Hematopoietic multipotent progenitor cell (in vitro differentiated cells): ENCODE data around the gene ZNF217.

GRCh38 chr20:50837451-50838206 is 42.8 kb downstream of the BCAS4 start:
- CAGE, long polyA plus RNA, result no peak

DNA sequence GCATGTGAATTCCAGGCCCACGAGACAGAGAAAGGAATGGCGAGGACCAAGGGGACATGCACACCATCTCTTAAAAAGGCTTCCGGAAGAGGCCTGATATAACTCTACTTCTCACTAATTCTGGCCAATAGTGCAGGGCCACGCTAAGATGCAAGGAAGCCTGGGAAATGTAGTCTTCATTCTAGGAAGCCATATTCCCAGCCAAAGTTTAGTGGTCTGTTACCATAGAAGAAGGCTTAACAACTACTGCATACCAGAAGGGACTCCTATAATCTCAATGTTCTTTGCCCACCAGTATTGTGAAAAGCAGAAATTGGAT is 177.1 kb upstream of the KCNG1 start:
- CAGE, long polyA plus RNA, result no peak

DNA sequence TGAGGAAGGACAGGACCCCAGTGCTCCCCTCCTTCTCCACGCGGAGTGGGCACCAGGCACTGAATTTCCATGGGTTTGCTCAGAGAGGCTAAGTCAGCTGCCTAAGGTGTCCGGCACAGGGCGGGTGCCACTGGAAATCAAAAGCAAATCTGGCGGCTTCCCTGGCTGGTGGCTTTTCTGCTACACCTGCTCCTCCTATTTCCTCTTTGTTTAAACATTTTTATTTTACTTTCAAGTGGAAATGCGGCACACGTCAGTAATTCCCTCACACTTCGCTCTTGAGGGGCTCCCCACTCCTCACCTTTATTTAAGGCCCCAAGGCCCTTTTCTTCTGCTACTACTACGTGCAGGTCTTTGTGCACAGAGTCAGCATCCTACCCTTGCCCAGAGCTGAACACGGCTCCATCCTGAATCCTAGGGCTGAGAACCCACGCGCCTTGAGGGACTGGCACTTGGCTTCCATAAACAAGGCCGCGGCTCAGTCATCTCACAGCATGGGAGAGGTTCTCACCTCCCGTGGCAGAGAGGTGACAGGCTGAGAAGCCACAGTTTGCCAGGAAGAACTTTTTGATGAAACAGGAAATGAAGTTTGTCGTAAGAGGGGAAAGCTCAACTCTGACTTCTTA is 48.2 kb downstream of the NFATC2 start:
- CAGE, long polyA plus RNA, result no peak

DNA sequence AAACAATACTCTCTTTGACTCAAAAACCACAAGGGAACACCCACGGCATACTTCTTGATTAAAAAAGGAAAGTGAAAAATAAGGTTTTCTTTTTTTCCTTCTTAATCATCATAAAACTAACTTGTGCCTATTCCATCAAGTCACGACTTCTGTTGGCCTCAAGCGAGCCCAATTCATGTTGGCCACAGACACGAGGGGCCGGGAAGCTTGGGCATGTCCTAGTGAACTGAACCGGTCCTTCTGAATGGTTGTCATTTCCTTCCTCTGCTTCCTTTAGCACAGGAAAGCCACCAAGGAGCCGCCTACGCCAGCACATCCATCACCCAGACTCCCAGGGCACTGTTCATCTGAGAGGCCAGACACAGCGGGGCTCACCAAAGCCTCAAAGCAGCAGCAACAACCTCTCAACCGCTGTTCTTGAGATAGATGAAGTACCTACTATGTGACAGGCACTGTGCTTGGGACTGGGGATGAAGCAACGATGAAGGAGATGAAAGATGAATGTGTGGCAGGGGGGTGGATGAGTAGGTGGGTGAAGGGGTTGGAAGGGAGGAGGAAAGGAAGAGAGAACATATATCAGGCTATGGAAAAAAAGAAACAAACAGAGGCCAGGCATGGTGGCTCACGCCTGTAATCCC is 44.5 kb downstream of the NFATC2 start:
- CAGE, long polyA plus RNA, result no peak

DNA sequence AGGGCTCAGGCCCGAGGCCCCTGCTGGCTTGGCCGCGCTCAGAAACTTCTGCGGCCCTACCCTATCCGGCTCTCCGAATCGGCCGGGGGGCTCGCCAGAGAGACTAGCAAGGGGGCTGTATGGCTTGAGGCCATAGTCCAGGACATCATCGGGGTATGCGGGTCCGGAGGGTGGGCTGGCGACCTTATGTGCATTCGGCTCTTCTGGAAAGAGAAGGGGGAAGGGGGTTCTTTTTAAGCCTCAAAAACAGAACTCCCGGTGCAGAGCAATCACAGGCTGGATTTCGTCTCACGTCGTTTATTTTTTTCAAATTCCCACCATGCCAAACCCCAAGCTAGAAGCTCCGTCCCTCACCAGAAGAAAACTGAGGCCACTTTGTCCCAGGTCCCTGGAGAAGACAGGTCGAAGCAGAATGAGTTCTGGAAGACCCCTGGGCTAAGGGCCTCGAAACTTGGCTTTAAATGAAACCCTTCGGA is 18.6 kb downstream of the NFATC2 start:
- CAGE, long polyA plus RNA, result no peak

GRCh38 chr20:51532293-51533442 is 9.9 kb downstream of the NFATC2 start:
- CAGE, long polyA plus RNA, result no peak

DNA sequence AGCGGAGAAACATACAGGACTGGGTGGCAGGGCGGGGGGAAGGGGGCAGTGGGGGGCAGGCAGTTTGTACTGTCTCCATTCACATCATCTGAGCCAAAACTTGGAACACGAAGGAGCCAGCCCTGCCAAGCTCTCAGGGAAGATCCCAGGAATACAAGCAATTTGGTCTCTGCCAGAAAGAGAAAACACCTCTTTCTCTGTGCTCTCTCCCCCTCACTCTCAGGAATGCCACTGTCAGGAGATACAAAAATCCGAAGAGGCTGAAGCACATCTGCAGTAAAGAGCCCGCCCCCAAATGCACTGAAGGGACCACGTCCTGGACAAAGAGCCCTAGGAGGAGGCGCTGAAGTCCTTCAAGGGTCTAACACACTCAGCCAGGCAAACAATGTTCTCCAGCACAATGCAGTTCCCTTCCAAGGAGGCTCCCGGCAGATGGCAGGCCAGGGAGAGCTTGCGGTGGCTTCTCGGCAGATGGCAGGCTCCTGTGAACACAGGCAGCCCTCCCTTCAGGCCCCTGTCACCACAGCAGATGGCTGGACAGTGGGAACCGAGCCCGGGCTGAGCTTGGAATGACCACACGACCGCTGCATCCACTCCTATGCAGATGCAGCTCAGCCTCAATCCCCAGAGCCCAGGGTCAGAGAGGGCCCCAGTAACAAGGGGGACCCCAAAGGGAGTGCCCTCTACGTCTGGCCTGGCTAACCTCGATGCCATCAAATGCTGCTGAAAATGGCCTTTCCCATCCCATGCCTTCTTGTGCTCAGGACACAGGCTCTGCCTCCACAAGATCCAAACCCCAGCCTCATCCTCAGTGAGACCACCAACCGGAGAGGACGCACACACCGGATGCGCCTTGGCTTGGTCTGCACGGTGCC is 89.9 kb downstream of the ATP9A start:
- CAGE, long polyA plus RNA, result no peak

GRCh38 chr20:51760341-51760540 is 7.9 kb downstream of the ATP9A start:
- CAGE, long polyA plus RNA, result no peak

GRCh38 chr20:52047801-52048461 is 143.6 kb downstream of the ZFP64 start:
- CAGE, long polyA plus RNA, result no peak

DNA sequence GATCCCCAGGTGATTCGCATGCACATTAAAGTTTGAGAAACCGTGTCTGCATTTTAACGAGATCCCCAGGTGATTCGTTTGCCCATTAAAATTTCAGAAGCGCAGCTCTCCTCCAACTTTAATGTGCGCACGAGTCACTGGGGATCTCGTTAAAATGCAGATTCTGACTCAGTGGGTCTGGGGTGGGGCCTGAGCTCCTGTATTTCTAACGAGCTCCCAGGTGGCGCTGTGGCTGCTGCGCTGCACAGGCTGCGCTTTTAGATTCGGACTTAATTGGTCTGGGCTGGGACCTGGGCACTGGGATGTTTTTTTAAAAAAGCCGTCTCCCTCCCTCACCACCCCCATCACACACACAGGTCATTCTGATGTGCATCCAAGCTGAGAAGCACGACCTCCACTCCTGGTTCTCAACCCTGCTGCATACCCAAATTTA is 86.0 kb downstream of the ZFP64 start:
- CAGE, long polyA plus RNA, result no peak

- CAGE, long polyA plus RNA, result no peak
These were observed 34.8 kb downstream of the TSHZ2 start for GRCh38 chr20:53006866-53007473.

GRCh38 chr20:53078503-53079684 is 106.7 kb downstream of the TSHZ2 start:
- CAGE, long polyA plus RNA, result no peak

- CAGE, long polyA plus RNA, result no peak
These were observed 191.3 kb downstream of the TSHZ2 start for GRCh38 chr20:53163397-53164007.

DNA sequence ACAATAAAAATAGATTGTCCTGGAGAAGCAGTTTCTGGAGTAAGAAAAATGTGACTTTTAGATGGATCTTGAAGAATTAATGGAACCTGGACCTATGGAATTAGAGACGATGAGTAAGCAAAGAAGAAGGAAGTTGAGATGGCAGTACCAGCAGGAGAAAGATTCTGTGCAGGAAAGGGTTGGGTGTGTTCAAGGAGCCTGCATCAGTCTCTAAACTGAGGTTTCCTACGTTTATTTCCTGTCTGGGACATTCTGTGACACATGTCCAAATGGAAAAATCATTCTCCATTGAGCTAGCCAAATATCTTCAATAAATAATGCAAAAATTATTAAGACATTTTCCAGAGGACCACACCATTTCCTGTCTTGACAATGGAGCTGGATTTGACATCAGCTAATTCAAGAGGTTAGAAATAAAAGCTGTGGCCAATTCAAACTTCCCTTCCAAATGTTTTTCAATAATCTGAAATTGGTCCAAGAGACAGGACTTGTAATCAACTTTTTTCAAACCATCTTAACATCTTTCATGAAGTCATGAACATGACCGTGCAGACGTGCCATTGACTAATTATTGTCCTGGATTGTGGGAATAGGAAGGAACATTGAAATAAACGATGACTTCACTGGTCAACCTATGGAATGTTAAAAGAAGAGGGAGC is 198.3 kb downstream of the ZNF217 start:
- CAGE, long polyA plus RNA, result no peak

DNA sequence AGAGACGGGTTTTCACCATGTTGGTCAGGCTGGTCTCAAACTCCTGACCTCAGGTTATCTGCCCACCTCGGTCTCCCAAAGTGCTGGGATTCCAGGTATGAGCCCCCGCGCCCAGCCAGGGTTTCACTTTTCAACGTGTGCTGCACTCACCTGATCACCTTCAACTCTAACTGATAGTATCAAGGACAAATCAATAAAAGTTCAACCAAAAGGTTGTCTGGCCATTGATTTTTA is 37.4 kb downstream of the ZNF217 start:
- CAGE, long polyA plus RNA, result no peak

GRCh38 chr20:53593692-53594419 is at the start of gene ZNF217:
TSS of gene ZNF217 (minus strand) at chr20:53593839.
- CAGE, long polyA plus RNA, result no peak

- CAGE, long polyA plus RNA, result start-site peak on the plus strand at chr20:53594739-53594831, 13 reads
These were observed 891 bp upstream of the ZNF217 start for GRCh38 chr20:53594420-53595040.

GRCh38 chr20:53621354-53622428 is 28.1 kb upstream of the ZNF217 start:
- CAGE, long polyA plus RNA, result no peak

GRCh38 chr20:53642334-53643136 is 48.9 kb upstream of the ZNF217 start:
- CAGE, long polyA plus RNA, result no peak

- CAGE, long polyA plus RNA, result no peak
These were observed 66.7 kb upstream of the ZNF217 start for GRCh38 chr20:53660080-53660990.